Gallbladder (tissue), 1 donor: ENCODE measurements around a stretch of chr3.

DNA sequence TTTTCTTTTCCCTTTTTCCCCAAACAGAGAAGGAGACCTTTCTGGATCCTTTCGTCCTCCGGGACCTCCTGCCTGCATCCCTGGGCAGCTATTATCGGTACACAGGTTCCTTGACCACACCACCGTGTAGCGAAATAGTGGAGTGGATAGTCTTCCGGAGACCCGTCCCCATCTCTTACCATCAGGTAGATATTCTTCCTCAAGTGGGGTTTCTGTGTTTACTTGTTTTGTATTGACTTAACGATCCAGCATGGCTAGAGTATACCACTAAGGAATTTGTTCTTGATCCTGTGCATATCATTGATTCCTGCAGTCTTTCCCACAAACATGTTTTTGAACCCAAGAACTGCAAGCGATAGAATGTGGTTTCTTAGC lies 161.8 kb upstream of the C3orf14 start:
- PRO-cap = no peak

DNA sequence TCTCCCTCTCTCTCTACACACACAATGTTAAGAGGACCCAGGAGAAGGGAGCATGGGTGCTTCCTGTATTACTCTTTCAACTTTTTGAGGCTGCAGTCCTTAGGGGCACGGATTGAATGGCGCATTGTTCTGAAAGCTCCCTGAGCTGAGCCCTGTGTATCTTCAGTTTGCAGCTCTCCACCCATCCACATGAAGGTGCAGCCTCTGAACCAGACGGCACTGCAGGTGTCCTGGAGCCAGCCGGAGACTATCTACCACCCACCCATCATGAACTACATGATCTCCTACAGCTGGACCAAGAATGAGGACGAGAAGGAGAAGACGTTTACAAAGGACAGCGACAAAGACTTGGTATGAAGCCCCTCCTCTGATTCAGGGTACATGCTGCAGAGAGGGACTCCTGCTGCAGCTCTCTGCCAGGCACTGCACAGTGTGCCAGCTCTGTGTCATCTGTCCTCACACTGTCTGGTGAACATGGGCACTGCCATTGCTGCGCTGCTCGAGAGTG lies 127.5 kb upstream of the C3orf14 start:
- PRO-cap = no peak

- PRO-cap = no peak
Observed at GRCh38 chr3:62356874-62357120, 16.6 kb downstream of the FEZF2 start.

- PRO-cap = no peak
Observed at GRCh38 chr3:62607589-62608266, 234.4 kb upstream of the FEZF2 start.

- PRO-cap = bidirectional peak, plus-strand start at chr3:62874269, minus-strand start at chr3:62874136
Observed at GRCh38 chr3:62873601-62874446, 1.4 kb downstream of the CADPS start.

GRCh38 chr3:62950160-62950675 lies 75.0 kb upstream of the CADPS start:
- PRO-cap = no peak

- PRO-cap = no peak
Observed at GRCh38 chr3:63159487-63159840, 118.6 kb upstream of the SYNPR start.

DNA sequence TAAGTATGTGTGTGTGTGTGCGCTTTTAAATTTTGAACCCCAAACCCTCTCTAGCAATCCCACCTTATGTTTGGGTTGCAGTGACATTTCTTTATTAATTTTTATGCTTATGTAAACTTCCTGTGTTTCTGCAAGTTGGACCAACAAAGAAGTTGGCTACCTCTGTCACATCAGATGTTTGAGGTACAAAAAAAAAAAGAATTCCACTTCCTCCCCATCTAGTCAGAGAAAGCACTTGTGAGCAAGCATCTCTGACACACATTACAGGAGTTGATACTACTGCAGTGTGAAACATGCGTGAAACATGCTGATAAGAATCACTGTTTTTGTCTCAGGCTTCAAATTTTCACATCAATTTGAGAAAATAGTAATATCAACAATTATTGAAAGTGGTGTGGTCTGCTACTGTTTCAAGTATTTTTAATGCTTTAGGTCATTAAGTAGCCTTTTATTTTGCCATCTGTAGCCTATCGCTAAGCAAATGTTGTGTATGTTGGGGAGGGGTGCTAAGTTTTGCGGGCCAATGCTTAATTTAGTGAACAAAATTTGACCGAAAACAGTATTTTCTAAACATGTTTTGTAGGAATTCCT lies 47.3 kb downstream of the ATXN7 start:
- PRO-cap = no peak

GRCh38 chr3:63960319-63960913 lies 62.9 kb downstream of the PSMD6 start:
- PRO-cap = no peak

DNA sequence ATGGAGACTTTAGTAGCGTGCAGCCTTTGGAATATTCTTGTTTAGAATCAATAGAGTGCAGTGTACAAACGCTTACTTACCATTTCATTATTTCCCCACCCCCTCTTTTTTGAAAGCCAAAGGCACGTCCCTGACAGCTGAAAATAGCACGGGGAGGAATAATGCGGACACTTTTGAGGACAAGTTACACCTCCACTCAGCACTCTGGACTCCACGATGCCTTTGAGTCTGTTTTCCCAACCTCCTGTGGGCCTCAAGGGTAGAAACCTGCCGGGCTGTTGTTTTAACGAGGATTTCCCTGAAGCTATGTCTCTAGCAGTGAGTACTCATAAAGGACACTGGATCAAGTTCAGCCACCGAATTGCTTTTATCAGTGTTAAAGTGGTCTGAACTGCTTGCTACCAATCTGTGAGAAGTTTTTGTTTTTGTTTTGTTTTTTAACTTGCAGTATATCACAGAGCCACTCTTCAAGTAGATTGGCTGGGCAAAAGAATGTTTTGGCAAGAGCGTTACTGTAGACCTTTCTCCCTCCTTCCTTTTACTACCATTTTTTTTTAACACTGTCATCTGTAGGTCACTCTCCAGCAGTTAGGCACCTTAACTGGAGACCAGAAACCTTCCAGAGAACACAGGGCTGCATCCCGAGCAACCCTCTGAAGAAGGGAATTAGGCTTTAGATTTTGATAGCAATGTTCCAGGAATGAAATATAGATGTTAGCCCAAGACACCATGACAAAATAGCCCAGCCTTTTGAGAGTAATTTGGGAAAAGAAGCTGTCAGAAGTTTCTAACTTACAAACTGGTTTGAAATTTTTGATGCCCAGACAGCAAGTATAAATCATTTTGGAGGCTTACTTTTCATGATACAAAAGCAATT lies 23.7 kb downstream of the PSMD6 start:
- PRO-cap = no peak

GRCh38 chr3:64004045-64004720 lies 19.1 kb downstream of the PSMD6 start:
- PRO-cap = no peak

- PRO-cap = no peak
Observed at GRCh38 chr3:64209233-64209978, 15.9 kb downstream of the PRICKLE2 start.

- PRO-cap = bidirectional peak, plus-strand start at chr3:64327782, minus-strand start at chr3:64327437
Observed at GRCh38 chr3:64326918-64328030, 102.0 kb upstream of the PRICKLE2 start.

GRCh38 chr3:64386802-64387001 lies 161.4 kb upstream of the PRICKLE2 start:
- PRO-cap = no peak

- PRO-cap = no peak
Observed at GRCh38 chr3:64728901-64729296, 41.1 kb upstream of the ADAMTS9 start.

DNA sequence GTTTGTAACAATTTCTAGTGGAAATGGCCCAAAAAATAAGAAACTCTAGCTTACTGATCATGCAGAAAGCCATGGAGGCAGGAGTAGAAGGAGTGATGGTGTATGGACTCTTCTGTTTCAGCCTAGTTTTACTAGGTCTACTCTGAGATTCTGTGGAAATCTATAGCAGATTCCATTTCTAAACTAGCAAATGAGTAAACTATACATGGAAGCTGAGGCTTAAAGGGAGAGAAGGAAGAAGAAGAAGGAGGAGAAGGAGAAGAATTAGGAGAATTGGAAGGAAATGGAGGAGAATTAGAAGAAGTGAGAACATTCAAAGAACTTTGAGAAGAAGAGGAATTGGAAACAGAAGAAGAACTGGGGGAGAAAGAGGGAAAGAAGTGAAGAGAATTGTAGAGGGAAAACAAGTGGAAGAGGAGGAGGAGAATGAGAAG lies 195.6 kb upstream of the ADAMTS9 start:
- PRO-cap = no peak

DNA sequence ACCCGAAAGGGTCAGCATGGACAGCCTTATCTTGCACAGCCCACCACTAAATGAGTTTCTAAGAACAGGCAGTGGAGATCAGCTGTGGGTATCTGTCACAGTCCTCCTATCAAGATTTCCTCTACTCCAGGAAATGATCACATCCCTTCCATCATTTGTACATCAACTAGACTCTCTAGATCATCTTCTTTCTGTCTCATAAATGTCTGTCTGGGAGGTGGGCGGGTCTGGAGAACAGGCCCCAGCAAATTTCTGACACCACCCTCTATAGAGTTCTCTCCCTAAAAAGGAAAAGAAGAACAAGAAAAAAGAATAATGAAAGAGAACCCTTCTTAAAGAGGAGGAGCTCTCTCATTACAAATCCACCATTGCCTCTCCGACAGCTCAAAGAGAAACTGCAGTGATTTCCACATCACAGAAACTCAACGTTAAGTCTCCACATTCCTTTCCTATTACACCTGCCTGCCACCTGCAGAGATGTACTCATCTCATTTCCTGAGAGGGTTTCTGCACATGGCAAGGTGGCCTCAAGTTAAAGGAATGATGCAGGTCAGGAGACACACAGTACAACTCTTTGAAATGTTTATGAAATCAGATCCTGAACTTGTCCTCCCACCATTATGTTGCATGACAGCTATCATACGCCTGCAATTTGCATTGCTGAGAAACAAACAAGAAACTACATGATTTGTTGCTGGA lies 458.2 kb upstream of the ADAMTS9 start:
- PRO-cap = no peak

- PRO-cap = no peak
Observed at GRCh38 chr3:65401373-65401945, 637.3 kb downstream of the MAGI1 start.

GRCh38 chr3:65591157-65592103 lies 447.3 kb downstream of the MAGI1 start:
- PRO-cap = no peak

- PRO-cap = no peak
Observed at GRCh38 chr3:65855760-65856064, 183.0 kb downstream of the MAGI1 start.